ENCODE data around the genes SYT7 and FADS1.

DNA sequence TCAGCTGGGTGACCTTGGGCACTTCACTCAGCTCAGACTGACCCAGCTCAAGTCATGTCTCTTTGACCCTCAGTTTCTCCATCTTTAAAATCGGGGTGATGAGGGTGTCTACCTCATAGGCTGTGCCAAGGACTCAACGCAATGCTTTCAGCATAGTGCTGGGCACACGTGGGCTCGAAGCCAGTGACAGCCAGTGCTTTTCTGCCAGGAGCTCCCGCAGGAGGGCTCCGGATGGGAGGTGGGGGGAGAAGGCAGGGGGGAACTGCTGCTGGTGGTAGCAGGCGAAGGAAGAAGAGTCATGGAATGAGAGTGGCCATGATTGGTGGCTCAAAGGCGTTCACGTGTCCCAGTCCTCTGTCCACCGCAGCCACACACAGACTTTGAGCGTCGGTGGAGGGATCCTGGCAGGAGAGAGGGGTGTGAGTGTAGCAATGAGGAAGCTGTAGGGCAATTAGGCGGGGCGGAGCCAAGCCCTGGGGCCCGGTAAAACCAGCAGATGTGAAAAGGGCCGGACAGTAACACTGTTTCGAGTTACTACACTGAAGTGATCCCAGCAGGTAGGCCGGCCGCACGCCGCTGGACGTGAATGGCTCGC is 661 bp upstream of the LRRC10B start:
- PRO-cap = no peak

GRCh38 chr11:61580656-61581420 is at the start of gene SYT7:
SYT7 (minus strand) TSS chr11:61581076.
- PRO-cap = bidirectional peak, plus-strand start at chr11:61581301, minus-strand start at chr11:61581074

DNA sequence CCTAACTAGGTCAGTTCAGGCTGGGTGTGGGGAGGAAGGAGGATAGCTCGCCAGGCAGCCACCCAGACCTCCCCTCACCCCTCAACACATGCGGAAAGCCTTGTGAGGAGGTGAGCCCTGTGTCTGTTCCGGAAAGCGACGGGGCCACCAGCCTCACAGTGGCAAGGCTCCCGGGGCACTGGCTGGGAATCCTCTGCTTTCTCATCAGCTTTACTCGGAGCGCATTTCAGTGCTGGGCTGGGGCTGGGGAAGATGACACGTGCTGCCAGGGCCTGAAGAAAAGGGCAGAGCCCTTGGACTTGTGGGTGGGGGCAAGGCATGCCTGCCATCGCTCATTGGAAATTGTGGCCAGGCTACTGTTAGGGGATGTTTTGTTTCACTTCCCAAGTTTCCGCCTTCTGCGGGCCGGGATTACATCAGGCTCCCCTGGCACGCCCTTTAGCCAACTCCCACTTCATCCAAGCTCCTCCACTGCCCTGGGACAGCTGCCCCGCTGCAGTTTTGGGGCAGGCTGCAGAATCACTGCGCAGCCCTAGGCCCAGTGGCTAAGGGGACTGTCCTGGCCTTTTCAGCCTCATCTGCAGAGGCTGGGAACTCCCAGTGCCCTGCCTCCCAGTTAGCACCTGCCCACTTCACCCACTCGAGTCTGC is 8.6 kb downstream of the DAGLA start:
- PRO-cap = no peak

- PRO-cap = bidirectional peak, plus-strand start at chr11:61718778, minus-strand start at chr11:61718657
Measured at GRCh38 chr11:61718122-61719061, 34.0 kb upstream of the MYRF start.

- PRO-cap = no peak
Measured at GRCh38 chr11:61769959-61770591, 17.6 kb downstream of the MYRF start.

- PRO-cap = no peak
Measured at GRCh38 chr11:61786353-61787150, 5.8 kb downstream of the TMEM258 start.

GRCh38 chr11:61797220-61798256 is 4.8 kb downstream of the FEN1 start:
- PRO-cap = no peak

DNA sequence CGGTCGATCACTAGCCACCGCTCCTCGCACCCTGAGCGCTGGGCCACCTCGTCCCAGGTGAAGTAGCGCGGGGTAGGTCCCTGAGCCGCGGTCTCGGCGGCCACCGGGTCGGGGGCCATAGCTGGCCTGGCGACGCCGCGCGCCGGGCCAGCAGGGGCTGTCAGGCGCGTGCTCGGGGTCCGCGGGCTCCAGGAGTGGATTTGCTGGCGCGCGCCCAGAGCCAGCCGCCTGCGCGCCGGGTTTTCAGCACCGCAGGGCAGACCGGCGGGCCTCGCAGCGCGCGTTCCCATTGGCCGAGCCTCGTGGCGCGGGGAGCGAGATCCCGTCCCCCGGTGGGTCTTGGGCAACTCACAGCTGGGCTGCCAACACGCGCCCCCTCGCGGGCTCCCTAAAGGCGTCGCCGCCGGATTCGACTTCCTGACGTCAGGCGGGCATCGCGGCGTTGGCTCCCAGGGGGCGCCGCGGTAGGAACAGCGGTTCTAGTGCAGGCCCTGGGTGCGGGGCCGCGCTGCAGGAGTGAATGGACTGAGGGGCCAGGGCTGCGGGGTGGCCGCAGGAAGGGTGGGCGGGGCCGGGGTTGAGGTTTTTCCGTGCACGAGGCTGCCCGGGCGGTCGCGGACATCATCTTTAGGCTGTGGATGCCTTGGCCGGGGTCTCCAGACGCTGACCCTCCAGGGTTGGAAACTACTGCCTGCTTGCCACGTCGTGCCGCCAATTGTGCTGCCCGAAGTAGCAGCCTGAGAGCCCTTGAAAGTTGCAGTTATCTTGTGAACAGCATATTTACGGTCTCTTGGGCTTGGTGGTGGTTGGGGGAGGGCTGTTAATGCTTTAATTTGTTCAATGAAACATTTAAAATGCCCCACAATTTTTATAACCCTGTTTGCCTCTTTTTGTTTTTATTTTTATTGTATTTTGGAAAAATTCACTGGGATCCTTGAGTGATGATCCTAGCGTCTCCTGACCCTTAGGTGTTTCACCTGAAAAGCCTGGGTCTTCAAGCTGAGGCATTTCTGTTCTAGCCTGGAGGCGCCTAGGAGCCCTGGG is at the start of gene FADS1:
Gene FADS1, minus strand, starts transcription at position 364 of the 1,044 bp plus-strand sequence.
- PRO-cap = bidirectional peak, plus-strand start at position 624 of the sequence, minus-strand start at position 196 of the sequence; bidirectional peak, plus-strand start at position 659 of the sequence, minus-strand start at position 722 of the sequence

DNA sequence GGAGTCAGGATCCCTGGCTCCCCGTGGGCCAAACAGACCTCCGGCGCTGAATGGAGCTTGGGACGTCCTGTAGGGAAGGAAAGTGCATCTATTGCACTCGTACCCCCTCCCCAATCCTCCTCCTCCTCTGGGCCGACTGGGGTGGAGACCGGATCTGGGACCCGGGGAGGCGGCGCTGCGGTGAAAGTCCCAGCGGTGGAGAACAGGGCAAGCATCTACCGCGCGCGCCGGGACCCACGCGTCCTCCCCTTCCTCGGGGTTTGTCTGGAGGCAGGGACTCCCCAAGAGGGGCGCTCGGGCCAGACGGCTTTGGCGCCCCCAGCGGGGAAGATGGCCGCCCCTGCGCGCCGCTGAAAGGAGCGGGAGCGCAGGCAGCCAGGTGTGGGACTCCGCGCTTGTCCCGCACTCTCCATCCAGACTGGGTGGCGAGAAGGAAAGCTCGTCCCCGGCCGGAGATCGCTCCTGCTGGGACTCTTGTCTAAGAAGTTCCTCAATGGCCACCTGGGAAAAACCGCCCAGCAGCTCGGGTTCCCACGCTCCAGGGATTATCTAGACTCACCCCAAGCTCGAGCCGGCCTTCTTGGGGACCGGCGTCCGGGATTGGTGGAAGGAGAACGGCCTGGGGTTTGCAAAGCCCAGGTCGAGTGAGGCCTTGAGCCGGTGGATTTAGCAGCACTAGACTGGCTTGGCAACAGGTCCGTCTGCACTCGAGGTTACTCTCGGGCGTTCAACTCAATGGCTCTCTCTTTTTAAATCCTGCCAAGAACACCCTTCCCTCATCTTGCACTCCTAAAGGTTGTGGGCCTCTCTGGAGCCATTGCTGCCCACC is 756 bp downstream of the FADS2 start:
- PRO-cap = bidirectional peak, plus-strand start at position 334 of the sequence, minus-strand start at position 266 of the sequence

DNA sequence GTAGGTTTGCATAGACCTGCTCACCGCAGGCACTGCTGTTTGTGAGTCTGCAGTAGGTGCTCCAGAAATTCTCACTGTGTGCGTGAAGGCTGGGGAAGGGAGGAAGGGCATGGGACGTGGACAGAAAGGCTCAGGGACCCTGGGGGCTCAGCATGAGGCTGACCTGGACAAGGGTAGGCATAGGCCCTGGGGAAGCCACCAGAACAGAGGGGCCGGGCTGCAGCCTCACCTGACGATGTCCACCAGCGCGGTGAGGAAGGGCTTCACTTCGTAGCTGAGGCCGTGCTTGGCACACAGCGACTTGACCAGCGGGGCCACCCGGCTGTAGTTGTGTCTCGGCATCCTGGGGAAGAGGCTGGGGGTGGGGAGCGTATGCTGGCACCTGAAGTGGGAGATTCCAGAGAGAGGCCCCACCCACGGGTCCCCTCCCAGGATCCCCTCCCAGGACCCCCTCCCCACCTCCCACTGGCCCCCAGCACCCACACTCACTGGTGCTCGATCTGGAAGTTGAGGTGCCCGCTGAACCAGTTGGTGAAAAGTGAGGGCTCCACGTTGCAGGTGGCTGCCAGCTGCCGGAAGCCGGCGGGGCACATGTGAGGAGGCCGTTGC is 15.6 kb downstream of the FADS3 start:
- PRO-cap = no peak

- PRO-cap = no peak
Measured at GRCh38 chr11:61890565-61890788, 868 bp downstream of the FADS3 start.

- PRO-cap = no peak
Measured at GRCh38 chr11:61905319-61905671, 12.1 kb downstream of the RAB3IL1 start.

DNA sequence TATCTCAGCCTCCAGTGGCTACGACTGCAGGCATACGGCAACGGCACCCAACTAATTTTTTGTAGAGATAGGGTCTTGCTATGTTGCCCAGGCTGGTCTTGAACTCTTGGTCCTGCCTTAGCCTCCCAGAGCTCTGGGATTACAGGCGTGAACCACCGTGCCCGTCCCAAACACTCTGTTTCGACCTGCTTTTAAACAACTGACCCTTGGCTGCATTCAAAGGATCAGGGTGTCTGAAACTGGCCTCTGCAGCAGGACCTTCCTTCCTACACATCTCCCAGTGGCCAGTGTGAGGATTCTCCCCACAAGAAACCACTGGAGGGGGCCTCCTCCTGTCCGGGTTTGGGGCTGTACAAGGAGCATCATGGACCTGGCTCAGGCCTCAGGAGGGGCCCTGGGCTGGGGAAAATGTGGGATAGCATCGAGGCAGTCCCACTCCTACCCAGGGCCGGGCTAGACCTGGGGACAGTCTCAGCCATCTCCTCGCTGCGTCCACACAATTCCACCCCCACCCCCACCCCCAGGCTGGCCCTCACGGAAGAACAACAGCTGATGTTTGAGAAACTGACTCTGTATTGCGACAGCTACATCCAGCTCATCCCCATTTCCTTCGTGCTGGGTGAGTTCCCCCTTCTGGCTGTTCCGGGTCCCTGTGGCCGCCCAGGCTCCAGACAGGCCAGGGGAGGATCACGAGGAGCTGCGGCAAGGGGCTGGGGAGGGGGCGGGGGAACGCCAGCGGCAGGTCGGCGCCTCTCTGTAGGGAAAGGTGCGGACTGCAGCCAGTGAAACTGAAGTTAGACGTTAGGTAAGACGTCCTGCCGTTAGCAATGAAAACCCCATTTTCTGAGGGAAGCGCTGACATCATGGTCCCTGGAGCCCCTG is 4.7 kb downstream of the BEST1 start:
- PRO-cap = no peak

DNA sequence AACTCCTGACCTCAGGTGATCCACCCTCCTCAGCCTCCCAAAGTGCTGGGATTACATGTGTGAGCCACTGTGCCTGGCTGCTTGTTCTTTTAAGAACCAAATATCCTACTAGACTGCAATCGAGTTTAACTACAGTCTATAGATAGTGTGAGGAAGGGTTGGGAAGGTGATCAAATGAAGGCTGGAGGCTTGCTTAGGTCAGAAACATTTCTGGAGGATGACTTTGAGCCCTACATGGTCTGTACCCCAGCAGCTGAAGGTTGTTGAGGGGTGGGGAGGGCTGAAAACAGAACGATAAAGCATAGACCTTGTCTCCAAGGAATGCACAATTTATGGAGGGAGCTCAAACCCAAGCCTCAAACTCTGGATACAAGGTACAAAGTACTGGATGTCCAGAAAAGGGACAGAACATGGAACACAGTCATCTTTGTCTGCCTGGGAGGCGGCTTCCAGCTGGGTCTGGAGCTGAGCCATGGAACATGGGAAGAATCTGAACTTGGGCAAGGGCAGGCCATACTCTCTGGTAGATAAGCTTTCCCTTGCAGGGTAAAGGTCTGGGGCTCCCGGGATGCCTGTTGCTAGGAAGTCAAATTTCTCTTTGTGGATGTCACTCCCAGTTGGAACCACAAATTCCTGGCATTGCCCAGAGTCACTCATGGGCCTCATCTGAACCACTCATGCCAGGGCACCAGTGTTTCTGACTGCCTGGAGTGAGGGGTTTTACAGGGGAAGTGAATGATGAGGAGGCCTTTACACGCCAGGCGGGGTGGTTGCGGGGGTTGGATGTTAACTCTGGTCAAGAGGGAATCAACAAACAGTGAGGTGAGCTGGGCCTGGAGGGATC is 6.0 kb downstream of the FTH1 start:
- PRO-cap = no peak

- PRO-cap = no peak
Measured at GRCh38 chr11:61966433-61966607, 1.1 kb downstream of the FTH1 start.

DNA sequence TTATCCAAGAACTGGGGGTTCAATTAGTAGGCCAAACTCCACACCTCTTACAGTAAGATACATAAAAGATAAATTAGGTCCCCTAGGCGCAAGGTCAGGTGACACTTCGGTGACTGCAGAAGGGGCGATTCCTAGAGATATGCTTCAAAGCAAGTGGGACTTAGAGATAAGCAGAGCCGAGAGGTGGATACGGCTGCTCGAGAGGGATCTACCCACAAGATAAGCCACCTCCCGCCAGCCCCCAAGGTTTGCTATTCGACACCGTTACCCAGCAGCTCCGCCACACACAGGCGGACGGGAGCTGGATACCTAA is 870 bp downstream of the FTH1 start:
- PRO-cap = no peak

DNA sequence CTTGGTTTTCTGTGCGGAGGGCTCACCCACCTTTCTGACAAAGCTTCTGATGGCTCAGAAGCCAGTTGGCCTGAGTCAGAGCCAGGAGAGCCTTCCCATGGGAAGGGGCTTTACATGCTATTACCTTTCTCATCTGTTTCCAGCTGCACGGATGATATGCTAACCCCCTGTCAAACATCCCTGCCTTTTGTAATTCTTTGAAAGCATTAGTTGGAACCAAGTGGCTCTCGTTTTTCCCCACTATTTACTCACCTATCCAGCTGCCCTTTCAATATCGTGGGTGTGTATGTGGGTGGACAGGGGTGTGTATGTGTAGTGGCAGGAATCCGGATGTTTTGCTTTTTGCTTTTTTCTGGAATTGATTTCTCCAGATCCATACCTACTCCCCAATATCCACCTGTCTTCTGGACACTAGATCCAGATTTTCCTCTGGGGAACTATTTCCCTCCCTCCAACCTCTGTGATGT is 9.9 kb upstream of the FTH1 start:
- PRO-cap = no peak

DNA sequence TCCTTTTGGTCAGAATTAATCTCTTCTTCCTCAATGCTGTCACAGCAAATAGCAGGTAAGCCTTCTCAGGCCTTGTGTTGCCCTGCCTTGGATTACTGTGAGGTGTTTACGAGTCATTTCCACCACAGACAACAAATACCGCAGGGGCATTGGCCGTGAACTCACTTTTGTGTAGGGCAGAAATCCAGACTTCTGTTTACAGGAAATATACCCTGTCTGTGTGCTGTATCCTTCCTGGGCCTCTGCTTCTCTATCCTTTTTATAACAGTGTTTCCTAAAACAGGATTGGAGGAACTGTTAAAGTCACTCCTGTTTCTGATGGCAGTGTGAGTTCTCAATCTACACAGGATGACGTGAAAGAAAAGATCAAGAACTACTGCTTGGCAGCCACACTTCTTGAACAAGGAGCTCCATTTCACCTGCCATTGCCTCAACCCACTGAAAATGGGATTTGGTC is 66.2 kb upstream of the FTH1 start:
- PRO-cap = no peak

- PRO-cap = no peak
Measured at GRCh38 chr11:62045533-62046014, 78.1 kb upstream of the FTH1 start.

GRCh38 chr11:62146450-62146951 is 22.7 kb downstream of the INCENP start:
- PRO-cap = no peak

All from neural crest cell (in vitro differentiated cells).